Jejunum (tissue), 1 donor: ENCODE data around the genes KLHL12 and MYOG.

DNA sequence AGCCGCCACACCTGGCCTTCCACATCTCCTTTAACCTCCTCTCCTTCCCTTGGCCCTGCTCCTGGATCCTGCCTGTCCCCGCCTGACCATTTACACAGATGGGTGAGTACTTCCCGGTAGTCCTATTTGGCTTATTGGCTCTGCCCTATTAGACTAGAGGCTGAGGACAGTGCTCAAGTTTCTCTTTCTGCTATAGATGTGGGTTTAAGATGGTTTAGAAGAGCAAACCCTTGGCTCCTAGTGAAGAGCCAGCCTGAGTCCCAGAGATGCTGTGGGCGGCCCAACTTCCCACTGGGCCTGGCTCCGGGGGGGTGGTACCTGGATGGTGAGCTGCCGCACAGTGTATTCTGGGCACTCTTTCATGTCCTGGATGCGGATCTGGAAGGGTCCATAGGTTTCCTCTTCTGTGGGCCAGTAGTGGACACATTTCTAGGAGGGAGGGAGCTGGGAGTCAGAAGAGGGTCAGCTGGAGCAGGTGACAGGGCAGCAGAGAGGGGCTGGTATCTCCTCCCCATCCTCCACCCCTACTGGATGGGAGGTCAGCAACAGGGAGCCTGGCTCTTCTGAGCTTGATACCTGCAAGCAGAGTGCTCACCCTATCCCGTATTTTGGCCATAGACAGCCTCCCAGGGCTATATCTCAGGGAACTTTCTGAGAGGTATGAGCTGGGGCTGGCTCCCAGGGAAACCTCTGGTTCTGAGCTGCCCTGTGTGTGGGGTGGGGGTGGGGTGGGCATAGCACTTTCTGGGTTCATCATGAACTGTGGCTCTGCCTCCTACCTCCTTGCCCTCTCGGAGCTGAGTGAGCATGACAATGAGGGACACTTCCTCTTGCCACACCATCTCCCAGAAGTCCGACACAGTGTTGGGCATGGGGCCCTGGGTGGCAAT lies 6.8 kb downstream of the PTPN7 start:
- PRO-cap = no peak

DNA sequence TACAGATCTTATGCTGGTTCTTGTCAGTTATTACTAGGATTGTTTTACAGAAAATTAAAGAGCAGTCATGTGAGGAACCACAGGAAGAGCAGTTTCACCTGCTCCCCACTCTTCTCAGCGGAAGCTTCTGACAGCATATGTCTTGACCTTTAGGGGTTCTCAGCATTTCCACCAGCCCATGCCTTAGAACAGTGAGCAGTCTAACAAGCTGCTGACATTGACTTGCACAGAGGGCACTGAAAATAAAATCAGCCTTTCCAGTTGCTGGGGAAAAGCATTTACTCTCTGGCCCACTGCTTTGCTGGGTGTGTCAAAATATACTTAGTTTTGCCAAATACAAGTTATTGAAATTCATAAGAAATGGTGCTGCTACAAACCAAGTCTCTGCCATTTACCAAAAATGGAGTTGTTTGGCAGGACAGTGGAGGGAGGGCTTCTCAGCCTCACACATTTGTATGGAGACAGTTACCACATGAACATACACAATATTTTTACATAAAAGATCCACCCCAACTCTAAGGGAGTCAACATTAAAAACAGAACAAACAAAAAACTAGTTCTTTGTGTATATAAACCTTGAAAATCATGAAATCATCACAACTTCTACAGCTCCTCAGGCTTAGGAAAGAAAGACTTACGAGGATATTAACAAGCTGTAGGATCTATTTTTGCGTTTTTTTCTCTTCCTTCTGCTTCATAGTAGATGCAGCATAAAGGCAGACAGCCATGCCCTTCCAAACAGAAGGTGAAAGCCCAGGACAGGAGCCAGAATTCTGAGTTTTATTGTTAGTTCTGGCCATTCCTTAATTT lies 144.1 kb downstream of the SYT2 start:
- PRO-cap = no peak

GRCh38 chr1:202567660-202568312 lies 142.5 kb downstream of the SYT2 start:
- PRO-cap = no peak

- PRO-cap = no peak
Observed at GRCh38 chr1:202576292-202576640, 134.0 kb downstream of the SYT2 start.

DNA sequence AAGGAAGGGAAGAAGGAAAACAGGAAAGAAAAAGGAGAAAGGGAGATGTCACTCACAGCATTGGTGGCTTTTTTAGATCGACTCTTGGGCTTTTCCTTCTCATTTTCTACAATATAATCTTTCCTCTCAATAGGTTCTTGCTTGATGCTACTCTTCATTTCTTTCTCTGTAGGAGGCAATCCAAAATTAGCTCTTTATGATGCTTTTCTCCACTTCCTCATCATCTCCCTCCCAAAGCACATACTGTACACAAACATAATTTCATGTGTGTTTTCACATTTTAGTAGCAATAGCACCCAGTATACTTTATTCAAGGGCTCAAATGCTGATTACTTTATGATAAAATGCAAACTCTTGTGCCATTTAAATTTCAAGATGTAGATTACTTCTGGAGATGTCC lies 45.6 kb downstream of the KDM5B start:
- PRO-cap = no peak

DNA sequence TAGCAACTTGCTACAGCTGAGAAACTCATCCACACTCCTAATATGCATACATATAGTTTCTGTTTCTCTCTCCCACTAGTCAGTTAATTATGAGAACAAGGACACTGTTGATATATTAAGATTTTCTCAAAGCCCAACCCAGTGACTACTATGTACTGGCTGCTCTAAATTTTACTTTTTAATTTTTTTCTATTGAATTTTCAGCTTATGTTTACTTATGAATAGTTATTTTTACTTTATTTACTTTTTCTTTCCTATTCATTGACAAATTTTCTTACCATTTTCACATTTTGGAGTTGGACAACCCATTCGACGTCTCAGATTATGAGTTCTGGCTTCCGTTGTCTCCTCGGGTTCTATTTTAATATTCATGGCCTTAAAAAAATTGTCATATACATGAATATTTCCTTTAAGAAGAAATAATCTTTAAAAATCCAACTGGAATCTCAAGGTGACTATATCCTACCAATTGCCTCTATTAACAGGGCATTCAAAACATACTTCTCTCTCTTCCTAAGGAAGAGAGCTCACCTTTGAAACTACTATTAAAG lies 44.4 kb downstream of the KDM5B start:
- PRO-cap = no peak

DNA sequence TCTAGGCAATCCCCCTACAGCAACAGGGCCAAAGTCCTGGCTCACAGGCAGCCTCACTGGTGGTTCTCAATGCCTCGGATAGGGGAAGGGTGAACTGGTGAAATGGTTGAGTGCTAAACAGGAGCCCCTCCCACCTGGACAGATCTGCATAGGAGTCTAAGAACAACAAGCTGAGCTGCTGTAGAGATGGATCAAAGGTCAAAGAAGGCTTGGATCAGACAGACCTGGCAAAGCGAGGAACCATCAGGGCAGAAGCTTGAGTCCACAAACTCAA lies 31.8 kb downstream of the RABIF start:
- PRO-cap = no peak

- PRO-cap = no peak
Observed at GRCh38 chr1:202858293-202858836, 30.6 kb downstream of the RABIF start.

DNA sequence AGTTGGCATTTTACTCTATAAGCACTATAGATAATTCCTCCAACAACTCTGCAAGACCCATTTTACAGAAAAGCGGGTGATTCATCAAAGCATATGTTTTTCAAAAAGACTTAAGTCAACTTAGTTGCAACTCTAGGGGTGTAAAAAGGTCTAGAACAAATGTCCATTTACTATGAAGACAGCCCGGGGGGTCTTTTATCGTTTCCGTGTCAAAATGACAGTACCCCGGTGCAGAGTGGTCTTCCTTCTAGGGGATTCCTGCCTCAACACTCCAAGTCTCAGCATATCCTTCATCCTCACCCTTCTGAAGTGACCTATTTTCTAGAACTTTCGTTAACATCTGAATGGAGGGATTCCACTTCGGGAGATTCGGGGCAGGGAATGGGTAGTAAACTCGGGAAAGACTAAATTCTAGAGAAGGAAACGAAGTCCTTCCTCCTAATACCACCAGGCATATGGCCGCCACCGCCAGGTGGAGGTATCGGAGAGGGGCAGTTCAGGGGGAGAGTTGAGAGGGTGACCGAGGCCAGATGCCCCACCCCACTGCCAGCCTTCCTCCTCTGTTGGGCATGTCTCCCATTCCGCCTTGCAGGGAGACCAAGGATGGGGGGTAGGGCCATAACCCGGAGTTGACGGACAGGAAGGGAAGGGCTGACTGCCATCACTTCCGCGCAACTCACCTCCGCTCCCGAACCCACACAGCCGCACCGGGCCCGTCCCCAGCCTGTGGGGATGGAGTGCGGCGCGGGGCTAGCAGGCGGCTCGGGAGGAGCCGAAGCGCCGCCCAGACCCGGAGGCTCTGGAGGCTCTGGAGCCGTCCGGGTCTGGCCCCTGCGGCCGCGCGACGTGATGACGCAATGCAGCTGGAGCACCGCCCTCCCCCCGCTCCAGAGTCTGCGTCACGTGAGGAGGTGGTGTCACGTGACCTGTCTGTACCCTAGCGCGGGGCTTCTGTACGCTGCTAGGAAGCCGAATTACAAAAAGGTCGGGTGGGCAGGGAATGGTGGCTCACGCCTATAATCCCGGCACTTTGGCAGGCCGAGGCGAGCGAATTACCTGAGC lies at the start of gene KLHL12:
TSS of gene KLHL12 (minus strand) at position 826 of the 1,062 bp plus-strand sequence.
- PRO-cap = bidirectional peak, plus-strand start at position 979 of the sequence, minus-strand start at position 801 of the sequence

- PRO-cap = no peak
Observed at GRCh38 chr1:202959010-202960314, 1.4 kb upstream of the ADIPOR1 start.

DNA sequence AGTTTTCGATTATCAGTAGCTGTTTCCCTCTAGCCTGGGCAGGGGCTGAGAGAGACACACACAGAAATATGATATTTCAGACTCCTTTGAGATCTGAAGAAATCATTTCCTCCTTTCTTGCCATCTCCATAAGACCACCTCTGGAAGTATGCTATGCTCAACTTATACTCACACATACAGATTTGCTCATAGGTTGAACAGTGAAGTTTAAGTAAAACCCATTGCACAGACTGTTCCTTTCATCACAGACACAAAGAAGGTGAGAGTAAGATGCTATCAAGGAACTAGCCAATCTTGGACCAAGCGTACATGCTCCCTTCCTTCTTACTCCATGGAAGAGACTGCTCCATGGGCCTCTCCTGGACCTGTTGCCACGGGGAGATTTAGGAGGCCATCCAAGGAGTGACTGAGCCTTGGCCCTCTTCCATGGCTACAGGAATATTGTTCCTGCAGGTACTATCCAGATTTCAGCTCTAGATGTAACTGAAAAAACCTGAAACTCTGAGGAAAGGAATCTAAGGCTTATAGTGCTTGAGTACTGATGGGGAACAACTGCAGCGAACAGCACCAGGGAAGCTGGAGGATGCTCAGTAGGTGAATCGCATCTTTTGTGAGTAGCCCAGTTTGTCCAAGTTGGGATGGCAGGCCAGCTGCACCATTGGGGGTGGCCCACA lies 4.0 kb upstream of the ADIPOR1 start:
- PRO-cap = no peak

DNA sequence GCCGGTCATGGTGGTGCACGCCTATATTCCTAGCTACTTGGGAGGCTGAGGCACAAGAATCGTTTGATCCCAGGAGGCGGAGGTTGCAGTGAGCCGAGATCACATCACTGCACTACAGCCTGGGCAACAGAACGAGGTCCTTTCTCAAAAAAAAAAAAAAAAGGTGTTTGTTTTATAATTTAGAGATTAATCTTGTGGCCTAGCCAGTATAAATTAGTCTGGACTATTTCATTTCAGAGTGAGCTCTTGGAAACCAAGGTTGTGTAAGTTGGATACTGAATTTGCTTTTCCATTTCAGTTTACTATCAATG lies 3.8 kb upstream of the PPFIA4 start:
- PRO-cap = no peak

GRCh38 chr1:203085960-203086685 lies at the start of gene MYOG:
MYOG (minus strand) TSS chr1:203086012.
- PRO-cap = no peak

- PRO-cap = no peak
Observed at GRCh38 chr1:203144685-203145119, 17.2 kb downstream of the ADORA1 start.

DNA sequence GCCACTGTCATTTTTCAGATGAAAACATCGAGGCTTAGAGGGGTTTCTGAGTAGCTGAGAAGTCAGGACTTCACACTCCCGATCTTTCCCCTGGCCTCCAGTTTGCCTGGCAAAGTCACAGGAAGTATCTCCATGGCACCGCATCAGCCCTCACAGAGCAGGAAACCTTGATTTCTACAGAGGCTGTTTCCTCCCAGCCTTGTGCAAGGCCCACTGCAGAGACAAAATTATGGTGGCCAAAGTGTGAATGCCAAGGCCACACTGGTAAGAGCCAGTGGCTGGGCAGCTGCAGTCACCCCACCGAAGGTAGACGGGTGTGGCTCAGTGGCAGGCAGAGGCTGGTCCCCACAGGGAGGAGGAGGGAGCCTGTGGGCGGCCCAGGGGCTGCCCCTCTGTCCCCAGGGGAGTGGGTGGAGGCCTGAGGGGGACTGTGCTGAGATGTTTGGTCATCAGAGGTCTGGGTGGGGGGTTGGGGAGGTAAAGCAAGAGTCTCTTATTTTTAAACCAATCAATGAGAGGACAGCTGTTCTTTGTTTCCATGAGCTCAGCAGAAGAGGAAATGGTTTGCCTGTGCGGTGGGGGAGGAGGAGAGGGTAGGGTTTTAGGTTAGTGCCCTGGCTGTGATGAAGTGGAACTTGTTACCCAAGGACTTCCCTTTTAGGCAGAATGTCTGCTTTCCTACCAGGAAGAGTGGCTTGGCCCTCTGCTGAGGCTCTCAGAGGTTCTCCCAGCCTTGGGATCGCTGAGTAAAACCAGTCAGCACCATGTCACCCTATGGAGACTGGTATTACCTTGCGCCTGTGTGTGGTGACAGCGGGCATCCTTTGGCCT lies 18.1 kb upstream of the BTG2 start:
- PRO-cap = bidirectional peak, plus-strand start at position 664 of the sequence, minus-strand start at position 459 of the sequence

DNA sequence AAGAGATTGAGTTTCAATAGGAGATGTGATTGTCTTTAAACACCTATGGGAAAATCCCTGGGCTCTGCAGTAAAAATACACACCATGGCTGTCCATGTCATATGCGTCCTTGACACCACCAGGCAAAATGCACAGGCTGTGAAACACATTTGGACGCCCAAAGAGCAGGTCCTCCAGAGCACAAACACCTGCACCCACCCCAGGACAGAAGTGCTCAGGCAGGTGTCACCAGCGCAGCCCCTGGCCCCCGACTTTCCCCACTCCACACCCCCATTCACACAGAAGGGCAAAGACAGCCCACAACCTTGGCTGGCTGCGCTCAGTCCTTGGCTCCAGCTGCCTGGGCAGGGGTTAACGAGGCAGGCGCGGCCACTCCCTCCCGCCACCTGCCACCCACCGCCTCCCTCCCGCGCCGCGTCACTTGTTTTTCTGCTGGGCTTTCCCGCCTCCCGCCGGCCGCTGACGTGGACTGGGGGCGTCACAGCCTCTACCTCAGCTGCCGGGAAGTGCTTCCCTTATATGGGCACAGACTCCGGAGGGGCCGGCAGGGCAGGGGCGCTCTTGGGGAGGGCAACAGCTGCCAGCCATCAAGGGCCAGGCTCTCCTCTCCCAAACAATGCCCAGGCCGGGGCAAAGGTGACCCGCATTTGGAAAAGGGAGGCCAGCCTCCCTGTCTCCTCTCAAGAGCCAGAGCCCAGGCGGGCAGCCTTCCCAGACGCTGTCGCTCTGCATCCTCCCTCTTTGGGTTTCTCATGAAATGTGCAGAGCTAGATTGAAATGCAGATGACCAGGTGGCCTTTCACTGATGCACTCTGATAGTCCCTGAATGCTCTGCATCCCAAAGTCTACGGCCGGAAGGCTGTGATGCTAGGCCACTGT lies 14.9 kb upstream of the BTG2 start:
- PRO-cap = bidirectional peak, plus-strand start at position 547 of the sequence, minus-strand start at position 338 of the sequence

- PRO-cap = bidirectional peak, plus-strand start at chr1:203305519, minus-strand start at chr1:203305280
Observed at GRCh38 chr1:203304751-203305433, 427 bp upstream of the BTG2 start.

DNA sequence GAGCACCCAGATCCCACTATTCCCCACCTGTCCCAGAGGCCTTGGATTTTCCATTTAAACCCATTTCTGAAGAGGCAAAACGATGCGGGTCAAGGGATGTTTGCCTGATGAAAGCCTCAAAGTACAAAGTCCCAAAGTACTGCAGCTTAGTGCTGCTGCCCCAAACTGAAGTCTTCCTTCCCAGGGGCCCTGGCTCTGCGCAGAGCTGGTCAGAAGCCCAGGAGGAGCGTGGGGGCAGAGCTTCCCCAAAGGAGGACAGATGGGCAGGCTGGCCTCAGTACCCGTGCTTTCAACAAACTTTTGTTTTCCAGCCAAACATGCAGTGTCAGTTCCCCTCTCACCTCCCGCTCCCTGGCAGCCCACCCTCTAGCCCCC lies 19.2 kb downstream of the BTG2 start:
- PRO-cap = no peak

DNA sequence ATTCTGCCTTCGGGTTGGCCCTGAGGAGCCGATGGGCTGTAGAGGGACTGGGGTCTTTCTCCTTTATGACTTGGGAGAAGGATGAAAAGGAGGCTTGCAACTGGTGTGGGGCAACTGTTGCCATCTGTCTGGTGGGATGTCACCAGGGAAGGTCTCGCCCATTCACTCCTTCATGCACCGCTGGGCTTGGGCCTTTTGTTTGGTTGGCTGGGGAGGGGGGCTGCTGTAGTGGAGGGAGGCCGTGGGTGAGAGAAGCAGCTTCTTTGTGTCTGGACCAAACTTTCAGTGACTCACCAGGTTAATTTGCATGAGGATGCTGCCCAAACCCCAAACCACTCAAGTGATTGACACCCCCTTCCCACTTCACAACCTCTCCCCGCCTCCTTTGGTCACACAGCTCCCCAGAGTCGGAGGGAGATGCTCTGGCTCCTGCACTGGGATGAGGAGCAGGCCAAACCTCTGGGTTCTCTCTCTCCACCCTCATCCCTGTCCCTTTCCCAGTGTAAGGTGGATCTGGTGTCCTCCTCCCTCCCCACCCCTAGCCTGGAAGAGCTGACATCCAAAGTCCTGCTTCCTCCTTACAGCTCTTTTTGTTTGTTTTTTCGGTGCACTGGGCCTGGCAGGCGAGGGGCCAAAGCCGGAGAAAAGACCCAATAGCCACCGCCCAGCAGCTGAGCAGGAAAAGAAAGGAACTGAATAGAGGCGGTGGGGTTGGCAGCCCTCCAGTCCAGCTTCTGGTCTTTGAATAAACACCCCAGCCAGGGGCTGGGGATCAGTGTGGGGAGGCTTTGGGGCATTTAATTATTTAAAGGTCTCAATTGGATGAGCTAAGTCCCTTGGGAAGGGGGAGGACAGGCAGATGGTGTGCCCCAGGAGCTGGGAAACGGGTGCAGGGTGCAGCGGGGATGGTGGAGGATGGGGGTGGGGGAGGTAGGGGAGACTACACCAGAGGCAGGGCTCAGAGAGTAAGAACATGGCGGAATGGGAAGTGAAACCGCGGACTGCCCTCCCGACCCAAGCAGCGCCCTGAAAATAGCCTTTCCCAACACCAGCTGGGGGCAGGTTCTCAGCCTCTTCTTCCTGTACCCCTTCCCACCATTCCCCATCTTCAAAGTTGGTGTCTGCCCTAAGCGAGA lies 20.0 kb downstream of the BTG2 start:
- PRO-cap = bidirectional peak, plus-strand start at position 401 of the sequence, minus-strand start at position 287 of the sequence

- PRO-cap = no peak
Observed at GRCh38 chr1:203347078-203348284, 3.4 kb downstream of the FMOD start.